GM19240 (cell line): Measurements from ENCODE around the gene TM2D1.

DNA sequence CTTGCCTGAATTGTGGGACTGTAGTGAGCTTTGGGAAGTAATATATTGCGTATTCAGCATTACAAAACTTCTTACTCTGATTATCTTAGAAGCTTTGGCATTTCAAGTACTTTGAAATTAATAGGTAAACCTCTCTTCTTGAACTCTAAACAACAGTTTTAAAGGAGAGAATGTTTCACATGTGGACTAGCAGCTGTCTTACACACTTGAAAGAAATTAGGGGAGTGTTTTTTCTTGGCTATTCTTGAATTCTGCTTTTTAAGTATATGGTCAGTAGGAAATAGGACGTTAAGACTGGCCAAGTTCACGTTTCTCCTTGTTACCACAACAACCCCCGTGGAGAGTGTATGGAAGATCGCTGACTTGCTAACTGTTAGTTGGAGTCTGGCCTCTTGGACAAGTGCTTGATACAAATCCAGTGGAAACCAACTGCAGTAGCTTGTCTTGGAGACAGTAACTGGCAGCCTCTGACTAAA lies 3.9 kb upstream of the NFIA start:
- RRBS = no CpG with 5 or more reads among the region's 5 CpGs

- RRBS = no CpG with 5 or more reads among the region's 1 CpG
These were observed 1.1 kb upstream of the NFIA start for GRCh38 chr1:61081345-61081487.

GRCh38 chr1:61115020-61115521 lies 32.7 kb downstream of the NFIA start:
- RRBS = no CpG with 5 or more reads among the region's 5 CpGs

DNA sequence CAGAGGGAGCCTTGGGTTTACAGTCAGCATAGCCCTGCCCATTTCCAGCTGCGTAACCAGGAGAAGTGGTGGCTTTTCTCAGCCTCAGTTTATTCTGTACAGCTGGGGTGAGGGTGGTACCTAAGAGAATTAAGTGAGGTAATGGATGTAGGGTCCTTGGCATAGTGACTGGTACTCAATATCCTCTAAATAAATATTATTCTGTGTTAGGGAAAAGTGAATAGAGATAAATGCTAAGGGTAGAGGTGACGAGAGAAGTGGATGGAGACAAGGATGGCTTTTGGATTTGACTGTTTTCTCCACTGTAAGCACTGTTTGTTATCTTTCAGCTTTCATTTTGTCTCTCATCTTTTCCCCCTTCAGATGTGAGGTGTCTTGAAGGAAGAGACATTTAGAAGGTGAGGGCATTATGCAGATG lies 91.4 kb downstream of the NFIA start:
- RRBS = no CpG with 5 or more reads among the region's 2 CpGs

GRCh38 chr1:61254526-61255370 lies 172.4 kb downstream of the NFIA start:
- RRBS = no CpG with 5 or more reads among the region's 6 CpGs

- RRBS = 25% methylated on average over 3 of the region's 16 CpGs
These were observed 255.9 kb downstream of the NFIA start for GRCh38 chr1:61337837-61339009.

DNA sequence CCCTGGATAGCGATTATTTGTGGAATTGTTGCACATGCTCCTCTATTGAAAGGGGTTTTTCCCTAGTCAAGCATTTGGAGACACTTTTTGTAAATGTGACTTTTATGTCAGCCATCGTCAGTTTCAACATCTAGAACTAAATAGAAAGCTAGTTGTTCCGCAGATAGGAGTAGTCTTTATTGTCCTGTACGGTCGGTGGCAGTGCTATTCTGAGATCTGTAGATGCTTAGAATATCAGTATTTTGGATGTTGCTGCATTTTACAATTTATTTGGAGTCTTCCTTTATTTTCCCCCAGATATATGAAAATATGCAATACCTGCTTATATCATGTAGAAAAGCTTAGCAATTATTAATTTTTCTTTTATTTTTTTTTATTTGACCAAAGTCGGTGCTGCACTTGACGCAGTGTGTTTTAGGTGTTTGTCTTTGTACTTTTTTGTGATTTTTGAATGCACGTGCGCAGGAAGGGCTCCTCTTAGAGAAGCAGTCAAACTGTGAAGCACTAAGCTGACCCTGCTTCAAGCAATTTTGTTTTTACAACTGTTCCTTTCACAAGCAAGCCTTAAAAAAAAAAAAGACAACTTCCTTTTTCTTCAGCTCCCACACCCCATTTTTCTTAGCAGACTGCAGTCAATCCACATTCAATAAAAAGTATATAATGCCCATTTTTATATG lies 267.5 kb downstream of the TM2D1 start:
- RRBS = no CpG with 5 or more reads among the region's 9 CpGs

DNA sequence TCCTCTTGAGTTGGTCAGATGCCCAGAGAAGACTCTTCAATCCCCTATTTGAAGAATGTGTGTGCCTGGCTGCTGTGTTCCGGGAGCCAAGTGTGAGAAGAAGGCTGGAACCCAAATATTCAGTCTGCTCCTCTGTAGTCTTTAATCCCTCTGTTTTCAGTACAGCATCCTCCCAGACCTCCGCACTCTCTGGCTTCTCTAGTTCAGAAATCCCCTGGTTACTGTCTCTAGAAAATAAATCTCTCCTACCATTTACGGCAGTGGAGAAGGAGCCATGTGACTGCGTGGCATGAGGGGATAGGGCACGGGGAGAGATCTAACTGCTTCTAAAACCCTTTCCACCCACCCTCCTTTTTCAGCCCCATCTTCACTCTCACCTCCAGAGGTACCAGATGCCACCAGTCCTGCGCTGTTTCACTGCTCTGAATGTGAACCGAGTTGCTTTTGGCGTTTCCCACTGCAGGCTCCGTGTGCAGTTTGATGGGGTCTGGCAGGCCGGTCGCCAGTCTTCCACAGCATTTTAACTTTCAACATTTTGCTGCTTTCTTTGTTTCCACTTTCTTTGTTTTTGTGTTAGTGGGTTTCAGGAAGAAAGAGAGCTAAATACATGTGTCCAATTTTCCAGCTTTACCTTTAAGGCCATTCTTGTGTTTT lies 133.2 kb downstream of the TM2D1 start:
- RRBS = no CpG with 5 or more reads among the region's 11 CpGs

DNA sequence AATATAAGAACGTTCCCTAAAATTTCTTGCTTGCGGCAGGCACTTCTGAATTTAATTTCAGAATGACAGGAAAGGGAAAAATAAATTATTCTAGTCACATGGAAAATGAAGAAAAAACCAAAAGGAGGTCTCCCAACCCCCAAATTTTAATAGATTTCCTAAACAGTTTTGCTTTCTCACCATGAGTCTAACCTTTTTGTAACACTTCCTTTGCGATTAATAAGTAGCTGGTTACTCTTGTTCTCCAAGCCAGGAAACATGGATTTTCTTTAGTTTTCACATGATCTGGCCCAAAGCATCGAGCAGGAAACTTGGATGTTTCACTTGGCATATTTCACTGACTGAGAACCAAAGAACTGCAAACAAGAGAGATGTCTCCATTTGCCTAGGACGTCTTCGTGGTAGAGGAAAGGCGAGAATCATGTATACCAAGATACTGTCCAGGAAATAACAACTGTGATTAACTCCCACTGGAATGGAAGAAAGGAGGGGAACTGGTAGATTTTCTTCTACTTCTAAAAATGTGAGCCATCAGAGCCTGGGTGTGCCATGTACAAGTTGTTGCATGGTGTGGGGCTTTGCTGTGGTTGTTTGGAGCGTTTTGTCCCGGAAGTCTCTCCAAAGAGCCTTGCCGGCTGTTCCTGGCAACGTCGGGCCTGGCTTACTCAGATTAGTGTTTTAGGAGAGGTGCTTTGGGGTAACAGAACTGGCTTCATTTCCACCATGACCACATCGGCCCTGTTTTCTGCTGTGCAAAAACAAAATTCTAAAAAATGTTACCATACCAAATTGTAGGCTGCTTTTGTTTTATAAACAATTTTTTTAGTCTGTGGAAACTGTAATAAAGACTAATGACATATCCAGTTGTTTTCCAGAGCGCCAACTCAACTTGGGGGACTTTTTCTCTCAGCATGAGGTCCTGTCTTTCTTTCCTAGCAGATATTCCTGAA lies 118.5 kb downstream of the TM2D1 start:
- RRBS = no CpG with 5 or more reads among the region's 14 CpGs

GRCh38 chr1:61638102-61638978 lies 86.6 kb downstream of the TM2D1 start:
- RRBS = no CpG with 5 or more reads among the region's 8 CpGs

- RRBS = 3% methylated on average over 6 of the region's 48 CpGs
These were observed at the start of gene TM2D1 for GRCh38 chr1:61724679-61725795. TM2D1 (minus strand) TSS chr1:61725141.

- RRBS = no CpG with 5 or more reads among the region's 14 CpGs
These were observed 32.4 kb downstream of the KANK4 start for GRCh38 chr1:62286638-62287336.

- RRBS = no CpG with 5 or more reads among the region's 12 CpGs
These were observed 18.5 kb upstream of the KANK4 start for GRCh38 chr1:62337613-62338293.

DNA sequence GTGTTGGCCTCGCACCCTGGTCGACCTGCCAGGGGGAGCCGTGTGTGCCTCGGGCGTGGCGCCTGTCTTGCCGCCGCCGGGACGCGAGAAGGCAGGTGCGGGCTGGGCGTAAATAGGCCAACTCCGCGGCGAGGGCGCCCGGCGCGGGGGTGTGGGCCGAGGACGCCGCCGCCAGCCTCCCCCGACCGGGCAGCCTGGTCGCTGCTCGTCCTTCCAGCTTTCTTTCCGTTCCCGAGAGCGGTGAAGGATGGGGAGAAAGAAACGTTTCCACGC lies 580 bp downstream of the USP1 start:
- RRBS = 1% methylated on average over 25 of the region's 33 CpGs

DNA sequence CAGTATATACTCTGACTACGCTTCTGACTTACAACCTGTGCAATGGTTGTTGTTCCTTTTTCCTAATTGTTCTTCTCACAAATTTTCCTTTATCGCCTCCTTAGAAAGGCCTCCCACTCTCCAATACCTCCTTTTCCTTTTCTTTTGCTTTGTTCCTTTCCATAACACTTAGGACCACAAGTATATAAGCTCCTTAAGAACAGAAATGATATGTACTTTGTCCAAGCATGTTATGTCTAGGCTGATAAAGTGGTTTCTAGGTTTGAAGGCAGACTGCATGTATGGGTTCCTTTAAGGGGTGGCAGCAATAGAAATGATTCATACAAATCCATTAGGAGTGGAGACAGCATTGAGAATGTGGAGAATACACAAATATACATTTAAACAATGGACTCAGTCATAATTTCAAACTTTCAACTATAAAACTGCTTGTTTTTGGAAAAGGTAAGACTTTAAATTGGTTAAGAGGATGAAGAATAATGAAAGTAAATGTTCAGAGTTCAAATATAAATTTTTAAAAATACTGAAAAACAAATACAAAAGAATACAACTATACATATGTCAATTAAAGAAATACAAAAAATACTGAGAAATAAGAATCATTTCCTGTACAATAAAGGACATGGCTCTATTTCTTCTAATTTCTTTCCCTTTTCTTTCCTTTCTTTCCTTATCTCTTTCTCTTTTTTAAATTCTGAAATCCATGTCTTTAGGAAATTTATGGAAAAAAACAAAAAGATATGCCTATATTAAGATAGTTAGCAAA lies 74.4 kb downstream of the USP1 start:
- RRBS = no CpG with 5 or more reads among the region's 2 CpGs

GRCh38 chr1:62585495-62586137 lies 11.7 kb upstream of the ANGPTL3 start:
- RRBS = no CpG with 5 or more reads among the region's 1 CpG

- RRBS = 1% methylated on average over 21 of the region's 54 CpGs
These were observed 674 bp downstream of the DOCK7 start for GRCh38 chr1:62687371-62688053.

DNA sequence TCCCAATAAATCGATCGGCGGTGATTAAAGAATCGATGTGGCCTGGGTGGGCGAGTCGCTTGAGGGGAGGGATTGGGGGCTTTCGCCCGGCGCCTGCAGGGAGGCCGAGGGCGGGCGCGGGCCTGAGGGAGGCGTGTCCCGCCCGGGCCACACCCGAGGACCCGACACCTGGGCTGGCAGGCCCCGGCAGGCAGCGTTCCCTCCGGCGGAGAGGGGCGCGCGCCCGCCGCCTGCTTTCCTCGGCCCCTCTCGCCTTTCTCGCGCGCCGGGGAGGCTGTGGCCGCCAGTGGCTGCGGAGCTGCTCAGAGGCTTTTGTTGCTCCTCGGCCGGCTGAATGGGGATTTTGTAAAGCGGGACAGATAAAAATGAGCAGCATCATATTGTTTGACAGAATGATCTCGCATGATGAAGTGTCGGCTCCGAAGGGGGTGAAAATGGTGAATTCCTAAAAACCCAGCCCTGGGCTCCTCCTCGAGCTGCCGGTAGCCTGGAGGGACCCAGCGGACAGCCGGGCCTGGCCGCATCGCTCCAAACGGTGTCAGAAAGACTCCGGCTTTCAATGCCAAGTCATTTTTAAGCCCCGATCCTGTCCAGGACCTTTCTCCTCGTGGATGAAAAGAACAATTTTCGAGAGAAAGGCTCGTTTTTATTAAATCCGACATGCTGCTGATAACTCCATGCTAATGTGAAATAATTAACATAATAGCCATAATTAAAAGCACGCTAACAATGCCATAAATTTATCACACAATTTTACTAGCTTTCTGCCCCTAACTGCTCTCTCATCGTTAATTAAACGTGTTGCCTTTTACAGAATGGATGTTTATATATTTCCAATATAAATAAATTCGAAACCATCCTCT lies 4.8 kb upstream of the FOXD3 start:
- RRBS = 10% methylated on average over 33 of the region's 58 CpGs